HEK293 (cell line): ENCODE data around the gene RIPK1.

GRCh38 chr6:2763454-2764497 lies 1.4 kb upstream of the WRNIP1 start:
- PRO-cap, result no peak
- RRBS, 2 experiments, result 95 to 96% methylated on average over 10 of the region's 61 CpGs

DNA sequence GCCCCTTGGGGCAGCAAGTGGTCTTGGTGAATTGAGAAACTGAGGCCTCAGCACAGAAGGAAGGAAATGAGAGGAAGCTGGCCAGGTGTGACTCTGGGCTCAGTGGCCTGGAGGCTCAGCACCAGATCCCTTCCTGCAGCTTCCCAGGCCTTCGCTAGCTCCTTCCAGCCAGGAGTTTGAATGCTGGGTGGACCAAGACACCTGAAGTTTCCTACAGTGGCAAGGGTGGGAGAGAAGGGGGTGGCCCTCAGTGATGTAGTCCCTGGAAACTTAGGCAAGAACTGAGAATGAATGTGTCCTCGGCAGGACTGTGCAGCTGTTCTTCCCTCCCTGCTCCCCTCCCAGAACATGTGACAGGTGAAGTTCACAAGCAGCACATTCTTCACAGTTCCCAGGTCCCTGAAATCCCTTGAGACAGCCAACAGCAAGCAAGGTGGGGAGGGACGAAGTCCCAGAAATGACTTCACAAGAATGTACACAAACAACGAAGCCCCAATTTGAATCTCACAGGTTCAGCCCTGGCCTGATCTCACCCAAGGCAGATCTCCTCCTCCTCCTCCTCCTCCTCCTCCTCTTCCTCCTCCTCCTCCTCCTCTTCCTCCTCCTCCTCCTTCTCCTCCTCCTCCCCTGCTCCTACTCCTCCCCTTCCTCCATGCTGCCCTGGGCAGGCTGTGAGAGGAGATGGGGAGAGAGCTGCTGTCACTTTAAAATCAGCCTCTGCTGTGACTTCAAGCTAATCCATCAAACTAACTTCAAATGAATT lies 32.3 kb downstream of the WRNIP1 start:
- PRO-cap, result no peak
- RRBS, 2 experiments, result no CpG with 5 or more reads among the region's 4 CpGs

DNA sequence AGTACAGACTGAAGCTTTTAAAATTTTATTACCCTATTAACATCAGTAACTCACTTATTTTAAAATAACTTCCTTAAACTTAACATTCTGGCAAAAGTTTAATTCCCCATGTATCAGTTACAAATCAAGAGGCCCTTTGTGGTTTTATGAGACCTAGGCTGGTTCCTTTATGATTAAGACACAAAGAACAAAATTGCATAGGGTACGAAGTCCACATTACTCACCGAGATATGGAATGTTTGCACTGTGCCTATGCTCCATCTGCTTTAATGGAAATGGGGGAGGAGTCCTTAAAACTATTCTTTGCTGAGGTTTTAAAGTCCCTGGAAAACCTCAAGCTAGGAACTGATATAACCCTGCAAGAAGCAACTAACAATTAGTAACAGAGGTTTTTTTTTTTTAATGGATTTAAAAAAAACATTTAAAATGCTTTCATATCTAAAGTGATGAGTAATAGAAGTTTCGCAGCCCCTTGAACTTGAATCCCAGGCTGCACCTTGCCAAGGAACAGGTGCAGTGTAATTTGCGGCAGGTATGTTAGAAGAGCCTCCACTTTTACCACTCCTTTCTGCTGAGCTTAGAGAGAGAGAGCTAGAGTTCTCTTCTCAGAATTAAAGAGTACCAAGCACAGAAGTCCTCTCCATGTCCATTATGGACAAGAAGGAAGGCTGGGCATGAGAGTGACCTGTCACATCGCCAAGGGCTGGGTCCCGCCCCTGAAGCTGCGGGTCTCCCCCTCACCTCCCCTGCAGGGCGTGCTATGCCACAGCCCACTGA lies 2.4 kb downstream of the SERPINB1 start:
- PRO-cap, result no peak
- RRBS, 2 experiments, result no CpG with 5 or more reads among the region's 8 CpGs

- PRO-cap, result no peak
- RRBS, 2 experiments, result no CpG with 5 or more reads among the region's 9 CpGs
Observed at GRCh38 chr6:2854241-2854771, 12.6 kb upstream of the SERPINB1 start.

DNA sequence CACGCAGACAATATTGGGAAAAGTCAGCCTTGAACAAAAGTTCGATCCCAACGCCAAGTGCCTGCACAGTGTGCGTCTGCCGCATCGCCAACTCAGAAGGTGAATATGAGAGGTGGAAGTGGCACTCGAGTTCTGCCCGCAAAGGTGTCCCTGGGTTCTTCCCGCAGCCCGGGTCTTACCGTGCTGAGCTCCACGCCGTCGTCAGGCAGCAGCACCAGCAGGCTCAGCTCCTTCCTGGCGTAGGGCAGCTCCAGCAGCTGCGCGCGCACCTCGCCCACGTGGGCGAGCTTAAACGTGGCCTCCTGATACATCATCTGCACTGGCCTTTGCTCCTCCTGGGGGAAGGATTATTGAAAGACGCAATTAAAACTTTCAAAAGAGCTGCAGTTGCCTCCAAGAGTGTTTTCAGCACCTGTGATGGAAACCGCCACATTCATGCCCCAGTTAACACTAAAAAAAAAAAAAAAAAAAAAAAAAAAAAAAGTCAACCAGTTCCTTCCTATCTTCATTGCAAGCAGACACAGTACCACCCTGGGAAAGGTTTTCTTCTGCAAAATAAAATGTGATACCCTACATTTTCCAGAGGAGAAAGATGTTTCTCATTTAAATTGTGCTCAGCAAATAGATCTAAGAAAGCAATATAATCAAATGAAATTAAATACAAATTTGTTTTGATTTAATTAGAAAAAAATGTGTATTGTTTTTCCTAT lies 11.3 kb downstream of the SERPINB9 start:
- PRO-cap, result no peak
- RRBS, 2 experiments, result no CpG with 5 or more reads among the region's 24 CpGs

DNA sequence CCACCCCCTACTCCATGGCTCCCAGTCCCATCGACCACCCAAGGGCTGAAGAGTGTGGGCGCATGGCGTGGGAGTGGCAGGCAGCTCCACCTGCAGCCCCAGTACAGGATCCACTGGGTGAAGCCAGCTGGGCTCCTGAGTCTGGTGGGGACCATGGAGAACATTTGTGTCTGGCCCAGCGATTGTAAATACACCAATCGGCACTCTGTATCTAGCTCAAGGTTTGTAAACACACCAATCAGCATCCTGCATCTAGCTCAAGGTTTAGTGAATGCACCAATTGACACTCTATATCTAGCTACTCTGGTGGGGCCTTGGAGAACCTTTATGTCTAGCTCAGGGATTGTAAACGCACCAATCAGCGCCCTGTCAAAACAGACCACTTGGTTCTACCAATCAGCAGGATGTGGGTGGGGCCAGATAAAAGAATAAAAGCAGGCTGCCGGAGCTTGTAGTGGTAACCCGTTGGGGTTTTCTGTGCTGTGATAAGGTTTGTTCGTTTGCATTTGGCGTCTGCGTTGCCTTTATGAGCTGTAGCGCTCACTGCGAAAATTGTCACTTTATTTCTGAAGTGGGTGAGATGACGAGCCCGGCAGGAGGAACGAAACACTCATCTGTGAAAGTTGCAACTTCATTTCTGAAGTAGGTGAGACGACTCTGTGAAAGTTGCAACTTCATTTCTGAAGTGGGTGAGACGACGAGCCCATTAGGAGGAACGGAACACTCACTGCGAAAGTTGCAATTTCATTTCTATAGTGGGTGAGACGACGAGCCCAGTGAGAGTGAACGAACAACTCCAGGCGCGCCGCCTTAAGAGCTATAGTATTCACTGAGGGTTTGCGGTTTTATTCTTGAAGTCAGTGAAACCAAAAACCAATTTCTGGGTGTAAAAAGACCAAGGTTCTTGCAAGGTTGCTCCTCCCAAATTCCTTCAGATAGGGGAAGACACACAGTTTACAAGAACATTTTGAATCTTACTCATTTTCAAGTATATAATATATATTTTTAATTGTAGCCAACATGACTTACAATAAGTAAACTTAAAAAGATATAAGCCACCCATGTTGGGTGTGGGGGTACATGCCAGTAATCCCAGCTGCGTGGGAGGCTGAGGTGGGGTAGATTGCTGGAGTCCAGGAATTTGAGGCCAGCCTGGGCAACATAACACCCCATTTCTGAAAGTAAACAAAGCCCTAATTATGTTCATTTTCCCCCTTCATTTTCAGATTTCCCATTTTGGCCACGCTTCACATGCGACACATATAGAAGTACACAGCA lies 31.0 kb downstream of the SERPINB6 start:
- PRO-cap, result no peak
- RRBS, 2 experiments, result no CpG with 5 or more reads among the region's 32 CpGs

GRCh38 chr6:2948034-2949219 lies 22.9 kb downstream of the SERPINB6 start:
- PRO-cap, result no peak
- RRBS, 2 experiments, result no CpG with 5 or more reads among the region's 40 CpGs

DNA sequence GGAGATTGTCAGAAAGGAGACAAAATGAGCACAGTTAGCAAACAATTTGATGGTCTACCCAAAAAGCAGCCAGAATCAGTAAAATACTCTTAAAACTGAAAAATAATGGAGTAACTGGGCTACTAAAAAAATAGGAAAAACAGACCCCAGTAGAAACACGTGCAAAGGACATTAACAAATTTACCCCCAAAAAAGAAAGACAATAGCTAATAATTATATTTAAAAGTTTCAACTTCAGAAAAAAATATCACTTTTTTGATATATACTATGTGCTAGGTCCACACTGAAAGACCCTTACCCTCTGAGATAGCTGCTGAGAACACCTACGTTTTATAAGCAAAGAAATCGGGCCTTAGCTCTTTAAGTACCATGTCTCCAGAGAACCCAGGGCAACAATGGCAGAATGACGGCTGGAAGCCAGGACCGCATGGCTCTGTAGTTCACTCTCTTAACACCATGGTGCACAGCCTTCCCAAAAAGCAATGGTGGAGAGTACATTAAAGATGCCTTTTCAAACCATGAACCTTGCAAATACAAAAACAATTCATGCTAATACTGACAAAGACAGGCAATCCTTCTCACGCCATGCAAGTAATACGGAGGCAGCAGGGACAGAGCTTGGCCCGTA lies 8.2 kb downstream of the SERPINB6 start:
- PRO-cap, result no peak
- RRBS, 2 experiments, result no CpG with 5 or more reads among the region's 8 CpGs

DNA sequence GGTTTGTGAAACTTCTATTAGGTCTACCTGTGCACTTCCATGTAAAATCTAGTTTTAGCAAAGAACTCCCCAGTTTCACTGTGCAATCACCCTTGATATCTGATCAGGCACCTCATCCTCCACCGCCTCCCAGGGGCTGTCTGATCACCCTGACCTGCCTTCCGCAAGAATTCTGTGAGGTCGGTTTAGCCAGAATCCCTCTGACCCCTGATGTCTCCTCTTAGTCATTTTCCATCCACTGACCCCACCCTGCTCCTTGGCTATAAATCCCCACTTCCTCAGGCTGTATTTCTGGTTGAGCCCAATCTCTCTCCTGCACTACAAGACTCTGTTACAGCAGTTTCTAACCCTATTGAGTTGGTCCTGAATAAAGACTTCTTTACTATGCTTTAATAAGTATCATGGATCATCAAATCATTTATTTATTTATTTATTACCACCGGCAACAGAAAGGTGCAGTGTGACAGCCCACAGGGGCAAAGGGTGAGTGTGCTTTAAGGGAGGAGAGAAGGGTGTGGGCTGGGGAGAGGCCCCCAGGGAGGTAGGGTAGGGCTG lies 11.1 kb upstream of the SERPINB6 start:
- PRO-cap, result no peak
- RRBS, 2 experiments, result no CpG with 5 or more reads among the region's 4 CpGs

- PRO-cap, result bidirectional peak, plus-strand start at chr6:2989093, minus-strand start at chr6:2989092
- RRBS, 2 experiments, result 1% methylated on average over 12 of the region's 36 CpGs
Observed at GRCh38 chr6:2988974-2989438, 10.7 kb upstream of the NQO2 start.

- PRO-cap, result bidirectional peak, plus-strand start at chr6:2989628, minus-strand start at chr6:2989541; bidirectional peak, plus-strand start at chr6:2989933, minus-strand start at chr6:2989673
- RRBS, 2 experiments, result no CpG with 5 or more reads among the region's 20 CpGs
Observed at GRCh38 chr6:2989439-2990252, 10.0 kb upstream of the NQO2 start.

- PRO-cap, result no peak
- RRBS, 2 experiments, result no CpG with 5 or more reads among the region's 10 CpGs
Observed at GRCh38 chr6:3018849-3019966, 19.5 kb downstream of the NQO2 start.

- PRO-cap, result no peak
- RRBS, 2 experiments, result no CpG with 5 or more reads among the region's 10 CpGs
Observed at GRCh38 chr6:3026772-3027340, 27.2 kb downstream of the NQO2 start.

- PRO-cap, result no peak
- RRBS, 2 experiments, result no CpG with 5 or more reads among the region's 13 CpGs
Observed at GRCh38 chr6:3055792-3056267, 12.5 kb upstream of the RIPK1 start.

DNA sequence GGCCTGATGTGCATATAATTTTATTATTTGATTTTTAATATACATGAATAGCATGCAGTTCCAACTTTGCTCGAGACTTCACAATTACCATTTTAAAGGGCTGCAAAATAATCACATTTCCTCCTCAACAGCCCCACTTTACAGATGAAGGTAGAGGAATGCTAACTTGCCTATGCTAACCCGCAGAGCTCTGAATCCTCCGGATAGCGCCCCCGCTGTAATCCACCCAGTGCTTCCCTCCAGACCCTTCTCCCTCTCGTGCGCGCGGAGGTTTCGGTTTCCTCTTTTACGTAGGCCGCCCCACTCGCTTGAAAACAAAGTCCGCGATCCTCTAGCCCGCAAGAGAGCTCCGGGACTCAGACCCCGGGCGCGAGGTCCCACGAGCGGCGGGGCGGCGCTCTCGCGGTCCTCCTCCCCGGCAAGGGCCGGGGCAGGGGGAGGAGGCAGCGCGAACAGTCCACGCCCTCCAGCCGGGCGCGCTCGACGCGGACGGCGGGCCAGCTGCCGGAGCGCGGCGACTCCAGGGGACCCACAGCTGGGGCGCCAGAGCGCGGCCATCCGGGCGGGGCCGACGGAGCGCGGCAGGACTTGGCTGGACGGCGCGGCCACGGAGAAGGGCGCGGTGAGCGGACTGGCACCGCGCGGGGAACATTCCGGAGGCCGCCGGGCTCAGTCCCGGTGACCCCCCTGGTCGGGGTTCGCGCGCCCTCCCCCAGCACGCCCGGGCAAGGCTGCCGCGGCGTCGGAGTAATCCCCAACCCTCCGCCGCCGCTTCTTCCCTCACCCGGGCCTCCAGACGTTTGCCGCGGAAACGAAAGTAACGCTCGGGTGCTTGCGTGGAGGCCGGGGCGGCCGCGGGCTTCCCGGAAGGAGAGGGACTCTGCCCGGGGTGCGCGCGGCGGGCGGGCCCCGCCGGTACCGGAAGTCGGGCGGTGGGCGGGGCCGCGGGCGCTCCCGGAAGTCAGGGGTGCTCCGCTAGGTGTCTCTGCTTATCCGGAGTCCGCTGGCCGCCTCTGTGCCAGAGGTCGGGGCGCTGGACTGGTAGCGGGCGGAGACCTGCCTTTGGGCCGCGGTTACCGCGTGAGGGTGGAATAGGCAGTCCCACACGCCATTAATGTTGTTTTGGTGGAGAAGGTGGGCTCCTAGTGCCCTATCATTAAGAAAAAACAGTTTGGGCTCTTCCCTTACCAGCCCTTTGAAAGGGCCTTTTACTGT lies at the start of gene RIPK1:
TSS of gene RIPK1 (plus strand) at position 455 of the 1,215 bp plus-strand sequence.
- PRO-cap, result bidirectional peak, plus-strand start at position 534 of the sequence, minus-strand start at position 381 of the sequence; bidirectional peak, plus-strand start at position 1,021 of the sequence, minus-strand start at position 882 of the sequence
- RRBS, 2 experiments, result 1 to 2% methylated on average over 66 to 72 of the region's 122 CpGs

DNA sequence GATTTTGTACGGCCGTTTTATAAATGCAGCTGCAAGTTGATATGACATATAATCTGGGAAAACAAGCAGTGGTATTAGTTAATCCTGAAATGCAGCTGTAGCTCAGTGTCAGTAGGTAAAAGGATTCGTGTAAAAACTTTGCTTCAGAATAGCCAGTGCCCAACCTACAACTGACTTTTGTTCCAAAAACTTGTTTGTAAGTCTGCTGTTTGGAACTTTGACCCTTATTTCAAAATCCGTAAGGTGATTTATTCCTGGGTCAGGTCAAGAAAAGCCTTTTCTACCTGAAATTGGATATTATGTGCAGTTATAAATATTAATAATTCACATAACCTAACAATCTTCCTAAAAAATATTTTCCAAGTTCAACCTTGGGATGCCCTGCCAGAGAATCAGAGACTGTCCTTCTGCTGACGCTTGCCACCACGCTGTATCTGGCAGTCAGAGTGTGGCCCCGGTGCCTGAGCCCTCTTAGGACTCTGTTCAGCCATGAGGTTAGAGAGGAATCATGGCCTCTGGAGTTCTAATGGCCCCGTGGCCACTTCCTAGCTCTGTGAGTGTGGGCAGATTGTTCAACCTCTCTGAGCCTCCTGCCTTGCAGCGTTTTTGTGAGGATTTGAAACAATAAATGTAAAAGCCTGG lies 2.1 kb downstream of the BPHL start:
- PRO-cap, result no peak
- RRBS, 2 experiments, result no CpG with 5 or more reads among the region's 9 CpGs

DNA sequence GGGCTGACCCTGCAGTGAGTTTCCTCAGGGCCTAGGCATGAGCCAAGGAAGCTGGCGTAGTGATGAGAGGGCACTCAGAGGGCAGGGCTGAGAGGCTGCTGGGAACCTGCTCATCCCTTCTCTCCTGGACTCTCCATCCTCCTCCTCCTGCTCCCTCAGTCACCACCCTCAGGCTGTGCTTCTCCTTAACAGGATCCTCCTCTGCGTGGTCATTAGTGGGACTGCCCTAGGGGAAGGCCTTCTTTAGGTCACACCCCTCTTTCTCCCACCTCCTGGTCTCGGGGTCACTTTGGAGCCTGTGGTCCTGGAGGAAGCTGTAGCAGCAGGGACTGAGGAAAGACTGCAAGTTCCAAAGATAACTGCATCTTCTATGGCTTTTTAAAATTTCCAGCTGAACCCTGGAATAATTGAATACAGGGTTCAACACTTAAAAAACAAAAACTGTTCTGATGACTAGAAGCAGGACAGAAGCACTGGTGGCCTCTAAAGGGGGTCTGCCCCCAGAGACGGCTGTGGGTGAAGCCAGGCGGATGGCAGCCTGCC lies 16.2 kb downstream of the TUBB2B start:
- PRO-cap, result no peak
- RRBS, 2 experiments, result no CpG with 5 or more reads among the region's 5 CpGs

DNA sequence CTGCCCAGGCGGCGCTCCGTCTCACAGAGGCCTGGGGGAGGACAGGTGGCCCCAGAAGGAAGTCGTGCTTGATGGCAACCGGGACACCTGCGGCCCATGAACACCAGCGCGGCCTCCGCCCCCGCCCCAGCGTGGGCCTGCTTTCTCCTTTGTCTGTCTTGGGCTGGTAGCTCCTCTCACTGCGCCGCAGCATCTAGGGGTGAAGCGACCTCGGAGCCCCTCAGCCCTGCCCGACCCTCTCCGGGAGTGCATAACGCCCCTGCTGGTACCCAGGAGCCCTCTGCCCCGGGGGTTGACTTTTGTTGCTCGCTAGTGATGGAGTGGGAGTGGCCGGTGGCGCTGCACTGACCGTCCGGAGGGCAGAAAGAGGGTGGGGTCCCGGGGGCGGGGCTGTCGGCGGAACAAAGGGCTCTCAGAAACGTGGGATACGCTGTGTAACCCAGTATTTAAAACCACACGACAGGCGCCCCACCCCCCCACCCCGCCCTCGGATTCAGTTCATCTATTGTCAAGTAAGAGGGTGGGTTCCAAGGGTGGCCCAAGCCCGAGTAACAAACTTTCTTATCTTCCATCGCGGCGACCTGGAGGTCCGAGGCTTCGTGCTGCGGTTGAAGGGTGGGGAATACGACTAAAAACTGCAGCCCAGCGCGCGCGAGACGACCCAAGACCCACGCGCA lies 906 bp upstream of the TUBB2B start:
- PRO-cap, result no peak
- RRBS, 2 experiments, result 47 to 85% methylated on average over 4 of the region's 49 CpGs

DNA sequence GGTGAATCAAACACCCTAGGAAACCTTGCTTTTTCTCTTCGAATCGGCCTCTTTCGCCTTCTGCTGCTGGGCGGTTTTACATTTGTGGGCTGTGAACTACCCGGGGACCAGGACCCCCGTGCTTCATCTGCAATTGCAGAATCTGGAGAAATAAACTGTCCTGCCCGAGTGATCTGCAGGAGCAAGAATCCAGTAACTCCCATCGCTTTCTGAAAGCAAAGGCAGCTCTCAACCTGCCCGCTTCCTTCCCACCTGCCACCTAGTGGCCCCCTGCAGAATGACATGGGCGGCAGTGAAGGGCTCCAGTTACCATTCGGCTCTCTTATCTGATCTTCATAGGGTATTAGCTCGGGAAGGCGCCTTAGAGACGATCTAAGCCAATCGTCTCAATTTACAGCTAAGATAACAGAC lies 7.4 kb upstream of the PSMG4 start:
- PRO-cap, result no peak
- RRBS, 2 experiments, result no CpG with 5 or more reads among the region's 15 CpGs

DNA sequence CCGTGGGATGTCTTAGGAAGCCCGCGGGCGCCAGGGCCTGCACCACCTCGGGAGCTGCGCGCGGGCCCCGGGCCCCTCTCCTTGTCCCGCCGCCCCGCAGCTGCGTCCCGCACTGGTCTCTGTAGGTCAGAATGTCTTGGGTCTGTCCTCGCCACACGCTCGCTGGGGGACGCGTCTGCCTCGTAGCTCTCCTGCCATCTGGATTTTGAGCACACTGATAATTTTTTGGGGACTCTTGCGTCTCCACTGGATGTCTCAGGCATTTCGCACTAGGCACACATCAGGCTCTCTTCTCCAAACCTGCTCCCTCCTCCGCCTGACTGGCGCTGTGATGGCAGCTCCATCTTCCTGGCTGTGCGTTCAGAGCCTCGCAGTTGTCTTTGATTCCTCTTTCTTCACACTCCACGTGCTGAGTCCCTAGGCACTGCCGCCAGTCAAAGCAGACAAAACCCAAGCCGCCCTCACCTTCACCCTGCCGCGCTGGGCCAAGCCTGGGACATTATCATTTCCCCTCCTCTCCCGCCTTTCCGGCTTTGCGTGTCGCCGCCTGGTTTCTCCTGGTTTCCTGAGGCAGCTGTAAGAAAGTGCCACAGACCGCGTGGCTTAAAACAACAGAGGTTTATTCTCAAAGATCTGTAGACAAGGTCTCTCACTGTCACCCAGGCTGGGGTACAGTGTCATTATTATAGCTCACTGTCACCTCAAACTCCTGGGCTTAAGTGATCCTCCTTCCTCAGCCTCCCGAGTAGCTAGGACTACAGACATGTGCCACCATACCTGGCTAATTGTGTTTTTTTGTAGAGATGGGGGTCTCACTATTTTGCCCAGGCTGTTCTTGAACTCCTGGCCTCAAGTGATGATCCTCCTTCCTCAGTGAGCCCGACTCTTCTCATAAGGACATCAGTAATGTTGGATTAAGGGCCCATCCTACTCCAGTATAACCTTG lies 848 bp downstream of the PSMG4 start:
- PRO-cap, result bidirectional peak, plus-strand start at position 129 of the sequence, minus-strand start at position 104 of the sequence; bidirectional peak, plus-strand start at position 467 of the sequence, minus-strand start at position 207 of the sequence
- RRBS, 2 experiments, result 0% methylated on average over 5 of the region's 40 CpGs; no CpG with 5 or more reads in 1 of the 2 experiments